Left common carotid artery plus branches (tissue), 1 donor: Measurements from ENCODE around the genes CKAP2 and OLFM4.

GRCh38 chr13:50594170-50594802, 249.2 kb downstream of the DLEU7 start:
- PRO-cap: no peak

GRCh38 chr13:50635231-50636074, 208.0 kb downstream of the DLEU7 start:
- PRO-cap: no peak

DNA sequence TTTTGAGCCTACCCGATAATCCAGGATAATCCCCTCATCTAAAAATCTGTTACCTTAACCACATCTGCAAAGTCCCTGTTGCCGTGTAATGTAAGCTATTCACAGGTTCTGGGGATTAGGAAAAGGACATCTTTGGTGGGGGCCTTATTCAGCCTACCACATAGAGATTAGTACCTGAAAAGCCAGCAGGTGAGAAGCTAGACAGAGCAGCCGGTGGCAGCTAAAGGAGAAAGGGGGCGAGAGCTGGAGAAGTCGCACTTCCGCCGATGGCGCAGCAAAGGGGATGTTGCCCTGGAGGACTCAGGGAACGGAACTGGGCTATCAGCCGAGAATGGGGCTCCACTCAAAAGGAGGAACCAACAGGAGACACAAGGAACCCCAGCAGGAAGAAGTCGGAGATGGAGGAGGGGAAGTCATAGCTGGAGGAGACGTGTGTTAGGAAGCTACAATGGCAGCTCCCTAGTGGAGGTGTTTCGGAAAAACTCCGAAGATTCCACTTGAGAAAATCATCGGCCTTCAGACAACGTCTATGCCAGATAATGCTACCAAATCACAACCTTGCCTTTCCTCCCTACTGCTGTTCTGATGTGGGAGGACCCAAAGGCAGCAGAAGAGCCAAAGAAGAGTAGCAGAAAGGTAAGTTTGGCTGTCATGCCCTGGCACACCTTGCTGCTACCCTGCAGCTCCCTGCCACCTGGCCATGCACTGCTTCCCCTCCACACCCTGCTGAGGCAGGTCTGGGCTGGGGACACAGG, 128.1 kb downstream of the DLEU7 start:
- PRO-cap: no peak

DNA sequence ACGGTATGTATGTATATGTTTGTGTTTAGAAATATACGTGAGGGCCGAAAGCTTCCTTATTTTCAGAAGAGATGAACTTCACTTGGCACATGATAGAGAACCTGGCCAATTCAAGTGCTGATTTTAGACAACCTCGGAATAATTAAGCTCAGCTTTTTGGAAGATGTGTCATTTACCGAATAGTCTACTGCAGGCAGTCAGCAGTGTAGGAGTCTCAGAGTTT, 4.6 kb downstream of the RNASEH2B start:
- PRO-cap: no peak

DNA sequence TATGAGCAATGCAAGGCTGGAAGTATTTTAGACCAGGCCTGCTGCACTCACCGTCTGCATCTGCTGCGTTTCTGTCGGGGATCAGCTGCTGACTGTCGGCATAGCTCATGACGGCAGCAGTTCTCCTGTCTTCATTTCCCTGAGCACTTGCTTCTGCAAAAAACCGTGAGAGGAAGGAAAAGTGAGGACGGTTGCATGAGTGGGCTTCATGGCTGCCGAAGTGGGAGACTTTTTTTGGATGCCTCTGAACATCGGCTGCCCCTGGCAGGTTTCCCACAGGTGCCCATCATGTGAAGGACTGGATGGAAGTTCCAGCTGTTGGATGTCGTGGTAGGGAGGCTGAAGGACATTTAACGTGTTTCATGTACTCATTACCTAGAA, 94.6 kb downstream of the RNASEH2B start:
- PRO-cap: no peak

- PRO-cap: no peak
These were observed 50.1 kb upstream of the FAM124A start for GRCh38 chr13:51171891-51172624.

- PRO-cap: no peak
These were observed 8.5 kb downstream of the FAM124A start for GRCh38 chr13:51230544-51231220.

DNA sequence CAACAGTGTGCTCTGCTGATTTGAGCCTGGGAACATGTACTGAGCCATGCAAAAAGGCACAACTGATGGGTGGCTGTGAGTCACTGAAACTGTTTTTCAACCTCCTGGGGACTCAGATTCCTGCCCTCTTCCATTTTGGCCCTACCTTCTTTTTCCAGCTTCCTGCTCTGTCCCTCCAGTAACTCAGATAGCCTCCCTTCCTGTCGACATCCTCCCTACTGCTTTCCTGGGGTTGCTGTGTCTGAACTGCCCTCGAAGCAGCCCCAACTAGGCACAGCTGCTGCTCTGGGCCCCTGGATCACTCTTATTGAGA, 13.6 kb downstream of the FAM124A start:
- PRO-cap: no peak

- PRO-cap: no peak
These were observed 34.8 kb downstream of the SERPINE3 start for GRCh38 chr13:51374046-51374918.

DNA sequence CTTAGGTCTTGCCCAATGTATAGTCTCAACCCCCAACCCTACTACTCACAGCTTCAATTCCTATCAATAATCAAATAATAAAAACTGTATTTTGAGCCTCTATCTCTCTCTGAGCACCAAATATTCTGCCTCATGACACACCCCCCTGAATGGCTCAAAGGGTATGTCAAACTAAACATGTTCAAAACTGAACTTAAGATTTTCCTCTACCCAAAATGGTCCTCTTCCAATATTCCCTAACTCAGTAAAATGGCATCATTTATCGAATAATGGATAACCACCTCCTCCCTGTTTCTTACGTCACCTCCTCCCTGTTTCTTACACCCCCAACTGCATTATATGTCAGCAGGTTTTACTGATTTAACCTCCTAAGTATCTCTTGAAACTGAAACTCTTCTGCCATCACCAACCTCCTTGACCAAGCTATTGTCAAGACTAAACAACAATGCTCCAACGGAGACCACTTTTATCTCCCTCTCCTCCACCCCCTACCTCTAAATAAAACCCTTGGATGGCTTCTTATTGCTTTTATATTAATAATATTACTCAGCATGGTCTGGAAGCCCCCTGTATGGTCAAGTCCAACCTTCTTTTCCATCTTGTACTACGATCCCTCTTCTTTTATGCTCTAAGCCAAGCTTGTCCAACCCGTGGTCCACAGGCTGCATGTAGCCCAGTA, 46.5 kb downstream of the INTS6 start:
- PRO-cap: no peak

GRCh38 chr13:51419534-51420188, 33.2 kb downstream of the INTS6 start:
- PRO-cap: no peak

- PRO-cap: unidirectional peak, minus-strand start at chr13:51584033; unidirectional peak, minus-strand start at chr13:51584083
These were observed 474 bp upstream of the WDFY2 start for GRCh38 chr13:51583584-51584391.

- PRO-cap: no peak
These were observed 65.7 kb downstream of the ATP7B start for GRCh38 chr13:51945398-51946155.

GRCh38 chr13:51978869-51979481, 32.3 kb downstream of the ATP7B start:
- PRO-cap: no peak

- PRO-cap: no peak
These were observed 694 bp downstream of the NEK5 start for GRCh38 chr13:52128227-52128531.

- PRO-cap: no peak
These were observed 1.4 kb upstream of the THSD1 start for GRCh38 chr13:52407426-52407724.

DNA sequence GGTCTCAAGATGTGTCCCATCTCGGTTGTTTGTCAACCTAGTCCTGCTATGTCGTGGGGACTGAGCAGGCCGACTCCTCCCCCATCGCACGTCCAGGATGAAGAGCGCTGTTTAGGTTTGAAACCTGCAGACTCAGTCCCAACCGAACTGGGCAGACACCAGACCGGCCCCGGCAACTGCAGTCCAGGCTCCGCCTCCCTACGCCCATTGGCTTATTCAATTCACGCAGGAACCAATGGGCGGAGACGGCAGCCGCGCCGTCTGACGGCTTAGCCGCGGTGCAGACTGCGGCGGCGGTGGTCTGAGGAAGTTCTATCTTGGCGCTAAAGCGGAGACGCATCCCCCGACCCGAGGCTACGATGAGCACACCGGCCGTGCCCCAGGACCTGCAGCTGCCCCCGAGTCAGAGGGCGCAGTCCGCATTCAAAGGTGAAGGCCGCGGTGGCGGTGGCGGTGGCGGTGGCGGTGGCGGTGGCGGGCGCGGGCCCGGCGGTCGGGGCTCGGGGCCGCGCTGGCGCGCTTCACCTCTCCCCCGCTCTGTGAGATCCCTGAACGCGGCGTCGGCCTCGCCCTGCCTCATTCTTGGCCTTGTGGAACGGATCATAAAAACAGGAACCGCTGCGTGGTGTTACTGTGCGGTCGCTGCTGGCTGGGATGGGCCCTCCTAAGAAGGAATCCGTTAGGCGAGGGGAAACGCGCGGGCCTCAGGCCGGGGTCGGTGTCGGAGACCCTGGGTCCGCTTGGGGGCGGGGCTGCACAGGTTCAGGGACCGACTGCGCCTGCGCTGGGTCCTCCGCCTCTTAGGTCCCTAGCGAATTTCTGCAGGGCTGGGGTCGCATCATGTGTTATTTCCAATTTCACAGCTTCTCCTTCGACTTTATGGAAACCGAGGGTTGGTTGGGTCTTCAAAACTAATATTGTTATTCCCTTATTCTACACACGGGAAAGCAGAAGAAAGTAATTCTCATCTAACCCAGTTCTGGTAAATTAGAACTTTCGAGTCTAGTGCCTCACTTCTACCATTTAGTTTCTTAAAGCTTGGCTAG, at the start of gene CKAP2:
TSS of gene CKAP2 (plus strand) at position 281 of the 1,046 bp plus-strand sequence.
- PRO-cap: bidirectional peak, plus-strand start at position 288 of the sequence, minus-strand start at position 149 of the sequence

DNA sequence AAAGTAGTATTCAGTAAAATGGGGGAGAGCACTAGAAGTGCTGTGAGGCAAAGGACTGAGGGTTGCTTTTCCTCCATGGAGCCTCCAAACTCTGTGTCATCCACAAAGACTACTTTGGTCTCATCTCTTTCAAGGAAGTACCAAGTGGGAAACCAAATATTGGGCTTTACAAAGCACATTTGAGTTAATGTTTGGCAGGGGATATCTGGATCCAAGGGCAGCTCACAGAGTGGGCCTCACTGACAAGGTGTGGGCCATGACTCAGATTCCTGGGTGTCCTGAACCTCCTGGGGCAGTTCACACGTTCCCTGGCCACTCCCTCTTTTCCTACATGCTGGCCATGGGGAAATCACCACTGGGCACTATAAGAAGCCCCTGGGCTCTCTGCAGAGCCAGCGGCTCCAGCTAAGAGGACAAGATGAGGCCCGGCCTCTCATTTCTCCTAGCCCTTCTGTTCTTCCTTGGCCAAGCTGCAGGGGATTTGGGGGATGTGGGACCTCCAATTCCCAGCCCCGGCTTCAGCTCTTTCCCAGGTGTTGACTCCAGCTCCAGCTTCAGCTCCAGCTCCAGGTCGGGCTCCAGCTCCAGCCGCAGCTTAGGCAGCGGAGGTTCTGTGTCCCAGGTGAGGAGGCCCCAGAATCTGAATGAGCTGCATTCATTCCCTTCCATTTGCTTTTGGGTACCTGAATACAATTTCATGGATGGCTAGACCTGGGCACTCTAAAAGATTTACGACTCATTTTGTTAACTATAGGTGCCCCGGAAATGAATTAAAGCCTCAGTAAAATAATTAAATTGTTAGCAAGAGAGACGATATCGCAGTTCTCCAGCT, at the start of gene OLFM4:
TSS of gene OLFM4 (plus strand) at position 395 of the 832 bp plus-strand sequence.
- PRO-cap: no peak

- PRO-cap: no peak
These were observed 1543.5 kb downstream of the OLFM4 start for GRCh38 chr13:54571964-54572749.

DNA sequence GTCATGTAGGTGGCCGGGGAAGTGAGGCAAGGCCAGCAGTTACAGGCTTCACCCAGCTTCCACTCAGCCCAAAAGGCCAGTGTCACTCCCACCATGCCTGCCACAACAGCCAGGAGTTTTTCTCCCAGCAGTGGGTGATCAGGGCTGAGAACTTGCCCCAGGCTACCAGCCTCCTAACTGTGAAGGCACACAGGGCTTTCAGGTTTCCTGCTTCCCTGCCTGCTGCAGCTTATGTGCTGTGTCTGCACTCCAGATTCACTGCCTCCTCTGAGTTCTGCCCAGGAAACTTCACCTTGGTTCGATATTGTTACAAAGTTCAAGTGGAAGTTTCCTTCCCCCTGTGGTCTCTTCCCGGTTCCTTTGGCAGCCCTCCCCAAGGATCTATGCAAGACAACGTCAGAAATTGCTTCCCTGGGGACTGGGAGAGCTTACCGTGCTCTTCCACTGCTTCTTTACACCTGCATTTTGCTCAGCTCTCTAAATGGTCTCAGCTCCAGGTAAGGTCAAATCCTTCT, 1730.2 kb upstream of the PRR20A start:
- PRO-cap: no peak